Progenitor cell of endocrine pancreas (in vitro differentiated cells): ENCODE measurements around the genes SPDYE18 and GSAP.

- PRO-cap = no peak
Measured at GRCh38 chr7:75943997-75944315, 29.0 kb downstream of the POR start.

DNA sequence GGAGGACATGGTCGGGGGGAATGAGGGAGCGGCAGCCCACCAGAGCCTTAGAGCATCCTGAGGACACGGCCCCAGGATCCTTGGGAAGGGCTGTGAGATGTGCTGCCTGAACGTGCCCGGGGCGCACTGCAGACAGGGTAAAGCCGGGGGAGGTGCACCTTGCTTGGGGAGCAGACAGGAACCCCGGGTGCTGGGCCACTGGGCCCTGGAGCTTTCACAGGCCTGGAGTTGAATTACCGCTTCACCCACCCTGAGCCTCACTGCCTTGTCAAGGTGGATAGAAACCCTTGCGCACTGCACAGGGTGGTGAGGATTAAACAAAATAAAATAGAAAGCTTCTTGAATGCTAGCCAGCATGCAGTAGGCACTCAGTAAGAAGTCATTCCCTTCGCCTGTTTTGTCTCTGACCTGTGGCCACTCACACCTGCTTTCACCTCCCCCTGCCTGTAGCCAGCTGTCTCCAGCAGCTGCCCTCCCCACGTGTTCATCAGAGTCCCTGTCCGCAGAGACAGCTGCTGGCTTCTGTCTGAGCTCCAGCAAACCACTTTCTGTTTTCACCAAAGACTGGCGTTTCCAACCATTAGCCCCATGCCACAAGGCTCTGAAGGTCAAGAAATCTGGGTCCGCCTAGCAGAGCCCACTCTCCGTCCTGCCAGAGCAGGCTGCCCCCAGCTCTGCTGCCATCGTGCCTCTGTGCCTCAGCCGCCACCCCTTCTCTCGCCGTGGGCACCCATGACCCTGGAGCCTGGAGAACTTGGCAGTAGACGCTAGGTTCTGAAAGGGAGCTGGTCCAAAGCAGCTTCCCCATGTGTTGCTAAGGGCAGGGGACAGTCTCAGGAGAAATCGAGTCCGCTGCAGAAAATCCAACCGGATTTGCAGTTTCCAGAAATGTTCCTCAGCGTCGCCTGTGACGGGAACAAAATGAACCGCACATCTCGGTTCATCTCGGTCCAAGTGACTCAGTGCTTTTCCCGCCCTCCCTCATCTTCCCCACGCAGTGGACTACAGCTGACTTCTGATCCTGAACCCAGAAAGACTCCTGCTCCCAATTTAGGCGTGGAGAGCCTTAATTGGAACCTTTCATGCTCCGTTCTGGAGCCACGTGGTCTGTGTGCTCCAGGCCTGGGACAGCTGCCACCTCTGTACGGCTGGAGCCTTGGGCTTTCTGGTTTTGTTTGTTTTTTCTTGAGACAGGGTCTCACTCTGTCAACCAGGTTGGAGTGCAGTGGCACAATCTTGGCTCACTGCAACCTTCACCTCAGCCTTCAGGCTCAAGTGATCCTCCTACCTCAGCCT is 28.1 kb downstream of the TMEM120A start:
- PRO-cap = no peak

- PRO-cap = no peak
Measured at GRCh38 chr7:75984750-75985380, 9.5 kb downstream of the TMEM120A start.

DNA sequence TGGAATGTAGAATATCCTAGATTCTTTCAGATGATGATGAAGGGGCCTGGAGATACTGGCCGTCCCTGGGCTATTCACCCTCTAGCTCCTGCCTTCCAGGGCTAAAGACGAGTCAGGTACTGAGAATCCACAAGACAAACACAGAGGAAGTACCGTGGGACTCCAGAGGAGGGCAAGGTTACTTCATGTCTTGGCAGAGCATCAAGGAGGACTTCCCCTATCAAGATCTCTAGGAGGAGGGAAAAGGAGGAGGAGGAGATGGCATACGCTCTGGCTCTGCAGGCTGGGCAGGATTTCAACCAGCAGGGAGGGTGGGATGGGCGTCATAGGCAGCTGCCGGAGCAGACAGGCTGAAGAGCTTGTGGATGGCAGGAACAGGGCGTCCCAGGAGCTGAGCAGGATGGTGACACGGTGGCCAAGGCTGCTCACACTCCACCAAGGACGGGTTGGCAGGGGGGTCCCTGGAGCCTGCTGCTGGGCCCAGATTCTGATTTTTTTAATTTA is 21.3 kb downstream of the MDH2 start:
- PRO-cap = no peak

DNA sequence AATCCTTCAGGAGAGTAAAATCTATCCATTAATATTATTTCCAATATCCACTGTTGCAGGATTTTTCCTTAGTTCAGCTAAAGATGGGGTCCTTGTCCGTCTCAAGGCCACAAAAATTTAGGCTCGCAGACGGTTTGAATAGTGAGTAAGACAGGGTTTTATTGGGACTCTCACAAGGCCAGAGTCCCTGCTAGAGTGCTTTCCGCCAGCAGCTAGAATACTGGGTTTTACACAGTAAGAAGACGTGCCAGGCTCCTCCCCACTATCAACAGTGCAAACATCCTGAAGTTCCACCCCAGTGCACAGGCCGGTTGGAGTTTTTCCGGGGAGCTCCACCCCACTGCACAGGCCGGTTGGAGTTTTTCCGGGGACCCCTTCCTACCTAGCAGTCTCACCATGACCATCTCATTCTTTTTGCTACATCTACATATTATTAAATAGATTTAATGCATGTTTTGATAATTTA is 61.0 kb downstream of the MDH2 start:
- PRO-cap = no peak

- PRO-cap = no peak
Measured at GRCh38 chr7:76135312-76135664, 66.4 kb upstream of the SRRM3 start.

DNA sequence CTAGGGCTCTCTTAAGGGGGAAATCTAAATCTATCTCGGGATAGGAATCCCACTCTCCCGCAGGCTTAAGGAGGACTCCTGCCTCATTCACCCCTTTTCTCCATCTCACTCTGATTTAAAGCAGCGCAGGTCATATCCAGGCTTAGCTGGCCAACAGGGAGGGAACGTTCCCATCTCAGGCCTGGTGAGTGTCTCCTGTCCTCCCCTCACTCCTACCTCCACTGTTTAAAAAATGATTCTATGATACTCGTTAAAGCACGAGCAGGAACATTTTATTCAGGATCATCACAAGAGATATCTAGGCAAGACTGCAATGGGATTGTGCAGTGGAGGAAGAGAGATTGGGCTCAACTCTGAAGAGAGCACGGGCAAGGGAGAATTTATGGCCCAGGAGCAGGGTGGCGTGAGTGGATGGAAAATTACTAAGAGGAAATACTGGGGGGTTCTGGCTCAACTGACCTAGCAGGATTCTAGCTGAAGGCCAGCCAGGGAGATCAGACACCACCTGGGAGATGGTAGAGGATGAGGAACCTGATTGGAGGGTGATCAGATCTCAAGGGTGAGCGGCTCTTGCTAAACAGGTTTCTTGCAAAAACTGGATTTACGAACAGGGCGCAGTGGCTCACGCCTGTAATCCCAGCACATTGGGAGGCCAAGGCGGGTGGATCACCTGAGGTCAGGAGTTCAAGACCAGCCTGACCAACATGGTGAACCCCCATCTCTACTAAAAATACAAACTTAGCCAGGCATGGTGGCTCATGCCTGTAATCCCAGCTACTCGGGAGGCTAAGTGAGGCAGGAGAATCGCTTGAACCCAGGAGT is 9.0 kb upstream of the HSPB1 start:
- PRO-cap = no peak

- PRO-cap = no peak
Measured at GRCh38 chr7:76300114-76300650, 2.3 kb upstream of the HSPB1 start.

- PRO-cap = no peak
Measured at GRCh38 chr7:76303890-76304624, 1.6 kb downstream of the HSPB1 start.

- PRO-cap = no peak
Measured at GRCh38 chr7:76309898-76310997, 7.8 kb downstream of the HSPB1 start.

DNA sequence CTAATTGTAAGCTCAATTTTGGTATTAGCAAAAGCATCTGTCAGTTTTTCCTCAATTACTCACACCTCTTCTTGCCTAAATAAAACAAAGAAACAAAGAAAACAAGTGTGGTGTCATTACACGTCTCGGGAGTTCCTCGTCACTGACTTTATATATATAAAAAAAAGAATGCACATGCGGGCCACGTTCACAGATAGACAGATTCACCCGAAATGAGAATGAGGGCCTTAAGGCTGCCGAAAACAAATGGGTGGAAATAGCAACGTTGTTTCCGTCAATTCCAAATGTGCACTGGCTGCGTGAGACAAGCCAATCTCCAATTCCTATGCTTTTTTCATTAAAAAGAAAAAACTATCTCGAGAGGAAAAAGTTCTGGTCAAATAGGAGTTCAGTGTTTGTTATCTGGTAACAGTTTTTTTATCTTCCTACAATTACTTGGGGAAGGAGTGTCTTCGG is 25.5 kb downstream of the HSPB1 start:
- PRO-cap = no peak

DNA sequence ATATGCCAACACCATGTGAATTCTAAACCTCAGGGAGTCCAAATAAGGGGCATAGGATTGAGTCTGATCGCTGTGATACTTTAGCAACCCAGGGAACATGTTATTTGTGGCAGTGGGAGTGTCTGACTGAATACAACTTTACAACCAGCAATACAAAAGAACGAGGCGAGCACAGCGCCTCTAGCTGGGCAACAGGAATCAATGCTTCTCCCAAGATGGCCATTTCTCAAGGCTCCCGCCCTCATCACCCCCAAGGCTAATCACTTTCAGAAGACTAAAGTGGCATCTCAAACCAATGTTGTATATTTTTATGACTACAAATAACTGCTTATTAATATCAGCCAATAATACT is 28.1 kb downstream of the YWHAG start:
- PRO-cap = no peak

- PRO-cap = no peak
Measured at GRCh38 chr7:76357400-76357972, 1.3 kb downstream of the YWHAG start.

DNA sequence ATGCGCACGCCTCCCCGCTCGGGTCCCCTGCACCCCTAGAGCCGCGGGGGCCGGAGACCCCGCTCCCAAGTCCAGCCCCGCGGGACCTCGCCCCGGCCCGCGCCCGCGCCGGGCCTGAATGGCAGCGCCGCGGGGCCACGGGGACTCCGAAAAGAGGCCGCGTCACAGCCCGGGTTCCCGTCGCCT is 510 bp downstream of the YWHAG start:
- PRO-cap = bidirectional peak, plus-strand start outside the sequence, minus-strand start at position 107 of the sequence

GRCh38 chr7:77062452-77062851 is at the start of gene SPDYE18:
TSS of gene SPDYE18 (minus strand) at chr7:77062558.
- PRO-cap = no peak

- PRO-cap = unidirectional peak, minus-strand start at chr7:77306260
Measured at GRCh38 chr7:77306092-77307020, 106.7 kb upstream of the FGL2 start.

- PRO-cap = no peak
Measured at GRCh38 chr7:77332068-77332476, 84.1 kb downstream of the GSAP start.

DNA sequence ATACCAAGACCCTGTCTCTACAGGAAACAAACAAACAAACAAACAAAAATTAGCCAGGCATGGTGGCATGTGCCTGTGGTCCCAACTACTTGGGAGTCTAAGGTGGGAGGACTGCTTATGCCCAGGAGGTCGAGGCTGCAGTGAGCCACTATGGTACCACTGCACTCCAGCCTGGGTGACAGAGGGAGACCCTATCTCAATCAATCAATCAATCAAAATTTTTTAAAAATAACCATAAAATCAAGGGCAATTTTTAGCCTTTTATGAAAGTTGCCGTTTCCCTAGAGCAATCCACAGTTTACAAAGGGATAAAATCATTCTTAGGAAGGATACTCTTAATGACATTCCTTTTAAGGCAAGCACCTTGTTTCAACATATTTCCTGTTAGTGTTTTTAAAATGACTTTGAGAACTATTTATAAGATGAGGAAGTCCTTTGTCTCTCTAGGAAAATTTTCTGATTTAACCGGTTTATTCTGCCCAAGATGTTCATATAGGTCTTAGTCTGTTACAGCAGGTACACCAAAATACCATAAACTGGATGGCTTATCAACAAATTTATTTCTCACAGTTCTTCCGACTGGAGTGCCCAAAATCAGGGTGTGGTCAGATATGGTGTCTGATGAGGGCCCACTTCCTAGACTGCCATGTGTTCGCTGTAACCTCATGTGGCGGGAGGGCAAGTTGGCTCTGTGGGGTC is 78.0 kb downstream of the GSAP start:
- PRO-cap = no peak

DNA sequence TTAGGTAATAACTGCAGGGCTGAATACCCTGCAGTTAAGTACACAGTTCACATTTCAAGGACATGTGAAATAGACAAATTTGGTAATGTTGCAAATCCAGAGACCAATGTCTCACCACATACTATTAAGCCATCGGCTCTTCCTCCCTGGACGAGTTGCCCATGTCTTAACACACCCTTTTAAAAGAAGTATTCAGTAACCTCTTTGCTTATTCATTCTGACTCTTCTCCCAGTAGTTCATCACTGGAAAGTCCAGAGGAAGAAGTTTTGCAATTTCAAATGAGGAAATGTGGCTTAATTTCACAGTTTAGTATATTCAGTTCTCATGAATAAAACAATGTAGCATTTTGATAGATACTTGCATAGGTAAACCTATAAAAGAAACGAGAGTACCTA is 6.0 kb downstream of the GSAP start:
- PRO-cap = no peak

GRCh38 chr7:77415848-77417105 is at the start of gene GSAP:
TSS of gene GSAP (minus strand) at chr7:77416349.
- PRO-cap = bidirectional peak, plus-strand start at chr7:77416024, minus-strand start at chr7:77415893; bidirectional peak, plus-strand start at chr7:77416445, minus-strand start at chr7:77416394